ENCODE measurements around the genes ARHGAP33, PRODH2 and CLIP3.

DNA sequence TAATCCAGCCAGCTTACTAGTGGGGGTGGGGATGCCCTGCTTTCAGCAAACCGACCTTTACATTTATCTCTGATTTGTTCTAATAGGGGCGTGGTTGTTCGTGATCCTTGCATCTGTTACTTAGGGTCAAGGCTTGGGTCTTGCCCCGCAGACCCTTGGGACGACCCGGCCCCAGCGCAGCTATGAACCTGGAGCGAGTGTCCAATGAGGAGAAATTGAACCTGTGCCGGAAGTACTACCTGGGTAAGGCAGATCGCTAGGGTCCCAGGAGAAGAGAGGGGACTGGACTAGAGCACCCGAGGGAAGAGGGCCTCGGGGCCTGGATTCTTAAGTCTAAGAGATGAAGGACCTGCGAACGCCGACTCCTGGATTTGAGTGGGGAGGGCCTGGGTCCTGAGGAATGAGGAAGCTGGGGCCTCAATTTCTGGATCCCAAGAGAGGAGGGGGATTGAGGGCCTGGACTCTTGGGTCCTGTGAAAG is 338 bp downstream of the PSENEN start:
- PRO-cap: no peak

- PRO-cap: no peak
Measured at GRCh38 chr19:35750152-35750848, 1.9 kb downstream of the LIN37 start.

DNA sequence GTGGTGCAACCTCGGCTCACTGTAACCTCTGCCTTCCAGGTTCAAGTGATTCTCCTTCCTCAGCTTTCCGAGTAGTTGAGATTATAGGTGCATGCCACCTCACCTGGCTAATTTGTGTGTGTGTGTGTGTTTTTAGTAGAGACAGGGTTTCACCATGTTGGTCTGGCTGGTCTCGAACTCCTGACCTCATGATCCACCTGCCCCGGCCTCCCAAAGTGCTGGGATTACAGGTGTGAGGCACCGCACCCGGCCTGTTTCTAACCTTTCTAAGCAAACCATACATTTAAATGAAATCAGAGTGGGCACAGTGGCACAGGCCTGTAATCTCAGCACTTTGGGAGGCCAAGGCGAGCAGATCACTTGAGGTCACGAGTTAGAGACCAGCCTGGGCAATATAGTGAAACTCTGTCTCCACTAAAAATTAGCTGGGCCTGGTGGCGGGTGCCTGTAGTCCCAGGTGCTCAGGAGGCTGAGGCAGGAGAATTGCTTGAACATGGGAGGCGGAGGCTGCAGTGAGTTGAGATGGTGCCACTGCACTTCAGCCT is 3.2 kb upstream of the ARHGAP33 start:
- PRO-cap: no peak

DNA sequence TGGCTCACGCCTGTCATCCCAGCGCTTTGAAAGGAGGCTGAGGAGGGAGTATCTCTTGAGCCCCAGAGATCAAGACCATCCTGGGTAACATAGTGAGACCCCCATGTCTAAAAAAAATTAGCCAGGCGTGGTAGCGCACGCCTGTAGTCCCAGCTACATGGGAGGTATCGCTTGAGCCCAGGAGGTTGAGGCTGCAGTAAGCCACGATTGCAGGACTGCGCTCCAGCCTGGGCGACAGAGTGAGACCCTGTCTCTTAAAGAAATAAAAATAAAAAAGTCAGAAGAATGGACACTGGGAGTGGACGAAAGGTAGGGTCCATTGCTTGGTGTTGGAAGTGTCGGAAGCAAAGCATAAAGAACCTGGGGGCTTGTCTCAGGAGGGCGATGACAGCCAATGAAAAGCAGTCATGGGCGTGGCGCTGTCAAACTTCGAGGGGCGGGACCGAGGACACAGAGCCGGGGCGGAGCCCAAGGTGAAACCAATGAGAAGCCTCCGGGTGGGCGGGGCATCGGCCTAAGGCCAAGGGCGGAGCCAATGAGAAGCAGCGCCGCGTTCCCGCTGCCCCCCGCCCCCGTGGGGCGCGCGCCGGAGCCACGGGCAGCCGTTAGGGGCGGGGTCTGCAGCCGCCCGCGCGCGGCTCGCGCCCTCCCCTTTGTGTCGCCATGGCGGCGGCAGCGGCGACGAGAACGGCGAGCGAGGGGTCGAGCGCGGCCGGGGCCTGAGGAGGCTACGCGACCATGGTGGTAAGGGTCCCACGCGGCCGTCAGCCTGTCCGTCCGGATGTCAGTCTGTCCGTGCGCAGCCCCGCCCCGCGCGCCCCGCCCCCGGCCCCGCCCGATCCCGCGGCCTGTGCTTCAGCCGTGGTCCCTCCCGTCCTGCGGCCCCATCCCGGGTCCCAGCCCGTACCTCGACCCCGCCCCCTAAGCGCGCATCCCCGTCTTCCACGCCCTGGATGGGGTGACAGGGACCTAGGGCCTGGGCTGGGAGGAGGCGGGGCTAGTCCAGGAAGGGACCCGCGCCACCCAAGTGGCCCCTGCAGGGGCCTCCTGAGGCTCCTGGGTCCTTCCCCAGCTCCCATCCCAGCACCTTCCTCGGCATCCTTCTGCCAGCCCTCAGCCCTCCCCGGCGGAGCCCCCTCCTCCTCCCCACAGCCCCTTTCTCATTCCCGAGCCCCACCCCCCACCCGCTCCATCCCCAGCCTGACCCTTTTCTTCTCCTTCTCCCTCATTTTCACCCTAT is at the start of gene ARHGAP33:
Gene ARHGAP33, plus strand, starts transcription at position 644 of the 1,240 bp plus-strand sequence.
- PRO-cap: bidirectional peak, plus-strand start at position 656 of the sequence, minus-strand start at position 351 of the sequence; bidirectional peak, plus-strand start at position 1,000 of the sequence, minus-strand start at position 896 of the sequence; bidirectional peak, plus-strand start at position 1,050 of the sequence, minus-strand start at position 1,105 of the sequence

DNA sequence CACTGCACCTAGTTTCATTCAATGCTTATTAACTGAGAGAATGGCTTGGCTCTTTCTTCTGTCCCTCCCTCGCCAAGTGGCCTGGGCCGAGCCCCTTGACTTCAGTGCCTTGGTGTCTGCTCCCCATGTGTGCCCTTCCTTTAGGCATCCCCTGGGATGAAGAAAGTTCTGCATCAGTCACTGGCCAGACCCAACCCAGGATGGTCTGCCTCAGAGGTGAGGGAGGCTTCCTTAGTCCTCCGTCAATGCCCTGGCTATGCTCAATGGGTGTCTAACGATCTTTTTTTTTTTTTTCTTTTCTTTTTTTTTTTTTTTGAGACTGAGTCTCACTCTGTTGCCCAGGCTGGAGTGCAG is 13.7 kb downstream of the PRODH2 start:
- PRO-cap: no peak

DNA sequence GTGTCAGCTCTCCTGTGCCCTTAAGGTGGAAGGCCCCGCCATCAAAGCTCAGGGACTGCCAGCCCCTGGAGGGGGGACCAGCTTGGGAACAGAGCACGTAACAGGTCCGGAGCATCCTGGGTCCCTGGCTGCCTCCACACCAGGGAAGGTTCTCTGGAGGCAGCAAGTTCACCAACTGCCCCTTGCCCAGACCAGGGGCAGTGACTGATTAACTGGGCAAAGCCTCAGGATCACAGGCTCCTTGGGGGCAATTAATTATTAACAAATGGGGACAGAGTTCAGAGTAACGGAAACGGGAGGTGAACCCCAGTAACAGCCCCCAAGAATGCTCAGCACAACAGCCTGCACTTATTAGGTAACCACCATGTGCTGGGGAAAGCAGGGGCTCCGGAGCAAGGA is at the start of gene PRODH2:
Gene PRODH2, minus strand, starts transcription at position 155 of the 399 bp plus-strand sequence.
- PRO-cap: no peak

DNA sequence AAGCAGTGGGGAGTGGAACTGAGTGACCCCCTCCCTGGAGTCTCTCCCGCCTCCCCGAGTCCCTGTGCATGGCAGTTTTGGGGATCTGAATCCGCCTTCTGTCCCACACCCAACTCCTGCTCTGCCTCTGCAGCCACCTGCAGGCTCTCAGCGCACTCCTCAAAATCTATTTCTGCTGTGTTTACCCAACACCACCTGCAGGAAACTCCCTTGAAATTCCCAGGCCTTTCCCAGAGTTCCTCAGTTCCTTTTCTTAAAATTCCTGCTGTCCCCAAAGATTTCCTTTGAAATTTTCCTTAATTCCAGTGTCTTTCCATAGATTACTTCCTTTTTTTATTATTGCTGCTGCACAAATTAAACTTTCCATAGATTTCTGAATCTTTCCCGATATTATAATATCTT is 6.0 kb downstream of the NPHS1 start:
- PRO-cap: no peak

DNA sequence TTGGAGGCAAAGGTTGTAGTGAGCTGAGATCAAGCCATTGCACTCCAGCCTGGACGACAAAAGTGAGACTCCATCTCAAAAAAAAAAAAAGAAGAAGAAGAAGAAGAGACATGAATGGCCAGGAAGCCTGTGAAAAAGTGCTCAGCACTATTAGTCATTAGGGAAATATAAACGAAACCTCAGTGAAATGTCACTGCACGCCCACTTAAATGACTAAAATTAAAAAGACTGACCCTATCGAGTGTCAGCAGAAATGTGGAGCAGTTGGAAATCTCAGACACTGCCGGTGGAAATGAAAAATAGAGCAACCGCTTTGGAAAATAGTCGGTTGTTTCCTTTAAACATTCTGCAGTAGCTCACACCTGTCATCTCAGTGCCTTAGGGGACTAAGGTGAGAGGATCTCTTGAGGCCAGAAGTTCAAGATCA is 5.5 kb upstream of the TYROBP start:
- PRO-cap: no peak

GRCh38 chr19:35931135-35932283 is 4.7 kb upstream of the LRFN3 start:
- PRO-cap: bidirectional peak, plus-strand start at chr19:35931381, minus-strand start at chr19:35931477

GRCh38 chr19:36009068-36009577 is 510 bp upstream of the SYNE4 start:
- PRO-cap: unidirectional peak, plus-strand start at chr19:36009292; bidirectional peak, plus-strand start at chr19:36009519, minus-strand start at chr19:36009340

DNA sequence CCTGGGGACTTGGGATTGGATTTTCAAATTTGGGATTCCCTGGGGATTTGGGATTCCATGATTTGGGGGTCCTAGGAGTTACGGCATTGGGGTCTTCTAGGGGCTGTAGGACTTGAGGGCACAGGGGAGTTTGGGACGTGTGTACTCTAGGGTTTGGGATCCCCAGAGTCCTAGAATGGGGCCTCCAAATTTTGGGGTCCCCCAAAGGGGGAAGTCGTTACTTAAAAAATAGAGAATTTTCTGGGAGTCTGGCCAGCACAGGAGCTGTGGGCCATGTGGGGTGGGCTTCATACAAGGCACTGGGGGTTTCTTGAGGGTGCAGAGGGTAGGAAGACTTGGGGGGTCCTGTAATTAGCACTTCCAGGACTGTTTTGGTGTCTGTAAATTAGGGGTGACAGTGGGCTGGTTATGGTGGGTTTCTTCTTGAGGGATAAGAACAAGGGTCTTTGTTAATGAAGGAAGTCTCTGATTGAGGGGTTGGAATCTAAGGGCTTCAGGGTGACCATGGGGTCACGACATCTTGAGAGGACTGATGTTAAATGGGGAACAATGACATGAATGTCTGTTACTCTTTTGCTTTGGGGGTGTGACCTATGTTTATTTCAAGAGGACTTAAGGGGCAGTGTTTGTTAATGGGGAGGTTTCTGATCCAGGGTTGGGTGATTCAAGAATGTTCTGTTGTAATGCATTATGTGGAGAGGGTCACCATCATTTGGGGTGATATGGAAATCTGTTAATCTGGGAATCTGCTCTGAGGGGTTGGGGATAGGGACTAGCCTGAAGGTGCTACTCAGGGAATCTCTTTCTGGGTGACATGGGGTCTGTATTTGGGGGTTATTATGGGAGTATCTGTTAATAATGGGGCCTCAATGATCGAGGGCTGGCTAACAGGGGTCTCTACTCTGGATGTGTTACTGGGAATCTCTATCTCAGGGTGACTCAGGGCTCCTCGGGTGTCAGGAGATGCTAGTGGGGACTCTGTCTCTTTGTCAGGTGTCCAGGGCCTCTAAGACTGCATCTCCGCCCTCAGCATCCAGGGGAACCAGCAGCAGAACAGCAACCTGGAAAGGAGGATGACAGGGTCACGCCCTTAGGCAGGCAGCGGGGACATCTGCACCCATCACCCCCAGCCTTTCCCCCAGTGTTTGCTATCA is 1.5 kb upstream of the ALKBH6 start:
- PRO-cap: no peak

GRCh38 chr19:36032088-36033190 is at the start of gene CLIP3:
Gene CLIP3 (minus strand): TSS chr19:36032873.
- PRO-cap: bidirectional peak, plus-strand start at chr19:36032996, minus-strand start at chr19:36032848

DNA sequence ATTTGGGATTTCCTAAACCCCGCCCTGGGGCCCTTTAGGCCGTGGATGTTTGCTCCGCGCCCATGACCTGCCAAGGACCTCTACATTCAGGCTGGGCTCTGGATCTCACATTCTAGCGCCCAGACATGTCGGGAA is 561 bp downstream of the CAPNS1 start:
- PRO-cap: bidirectional peak, plus-strand start at position 63 of the sequence, minus-strand start outside the sequence

- PRO-cap: no peak
Measured at GRCh38 chr19:36215606-36215923, 659 bp downstream of the ZNF146 start.

DNA sequence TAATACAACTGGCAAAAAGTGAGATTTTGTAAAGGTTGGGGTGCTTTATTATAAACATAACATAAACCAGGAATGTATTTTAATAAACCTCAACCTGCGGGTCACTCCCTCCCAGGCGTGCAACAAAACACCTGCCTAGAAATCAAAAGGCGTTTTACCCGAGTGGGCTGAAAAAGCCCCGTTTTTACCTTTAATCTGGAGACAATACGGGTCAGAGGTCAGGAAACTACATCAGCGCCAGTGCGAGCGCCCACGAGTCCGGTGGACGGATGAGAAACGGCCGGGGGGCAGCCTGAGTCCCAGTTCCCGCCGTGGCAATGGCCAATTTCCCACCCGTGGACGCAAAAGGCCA is 47.8 kb downstream of the ZFP14 start:
- PRO-cap: no peak

DNA sequence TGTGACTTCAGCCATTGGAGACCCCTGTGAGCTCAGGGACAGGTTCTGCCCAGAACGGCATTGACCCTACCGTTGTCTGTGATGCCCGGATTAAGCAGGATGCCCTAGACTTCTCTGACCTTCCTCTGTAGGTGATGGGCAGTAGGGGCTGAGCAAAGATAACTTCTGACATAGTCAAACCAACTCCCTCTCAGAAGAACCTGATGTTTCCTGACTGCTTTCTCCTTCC is 835 bp downstream of the ZNF345 start:
- PRO-cap: no peak

DNA sequence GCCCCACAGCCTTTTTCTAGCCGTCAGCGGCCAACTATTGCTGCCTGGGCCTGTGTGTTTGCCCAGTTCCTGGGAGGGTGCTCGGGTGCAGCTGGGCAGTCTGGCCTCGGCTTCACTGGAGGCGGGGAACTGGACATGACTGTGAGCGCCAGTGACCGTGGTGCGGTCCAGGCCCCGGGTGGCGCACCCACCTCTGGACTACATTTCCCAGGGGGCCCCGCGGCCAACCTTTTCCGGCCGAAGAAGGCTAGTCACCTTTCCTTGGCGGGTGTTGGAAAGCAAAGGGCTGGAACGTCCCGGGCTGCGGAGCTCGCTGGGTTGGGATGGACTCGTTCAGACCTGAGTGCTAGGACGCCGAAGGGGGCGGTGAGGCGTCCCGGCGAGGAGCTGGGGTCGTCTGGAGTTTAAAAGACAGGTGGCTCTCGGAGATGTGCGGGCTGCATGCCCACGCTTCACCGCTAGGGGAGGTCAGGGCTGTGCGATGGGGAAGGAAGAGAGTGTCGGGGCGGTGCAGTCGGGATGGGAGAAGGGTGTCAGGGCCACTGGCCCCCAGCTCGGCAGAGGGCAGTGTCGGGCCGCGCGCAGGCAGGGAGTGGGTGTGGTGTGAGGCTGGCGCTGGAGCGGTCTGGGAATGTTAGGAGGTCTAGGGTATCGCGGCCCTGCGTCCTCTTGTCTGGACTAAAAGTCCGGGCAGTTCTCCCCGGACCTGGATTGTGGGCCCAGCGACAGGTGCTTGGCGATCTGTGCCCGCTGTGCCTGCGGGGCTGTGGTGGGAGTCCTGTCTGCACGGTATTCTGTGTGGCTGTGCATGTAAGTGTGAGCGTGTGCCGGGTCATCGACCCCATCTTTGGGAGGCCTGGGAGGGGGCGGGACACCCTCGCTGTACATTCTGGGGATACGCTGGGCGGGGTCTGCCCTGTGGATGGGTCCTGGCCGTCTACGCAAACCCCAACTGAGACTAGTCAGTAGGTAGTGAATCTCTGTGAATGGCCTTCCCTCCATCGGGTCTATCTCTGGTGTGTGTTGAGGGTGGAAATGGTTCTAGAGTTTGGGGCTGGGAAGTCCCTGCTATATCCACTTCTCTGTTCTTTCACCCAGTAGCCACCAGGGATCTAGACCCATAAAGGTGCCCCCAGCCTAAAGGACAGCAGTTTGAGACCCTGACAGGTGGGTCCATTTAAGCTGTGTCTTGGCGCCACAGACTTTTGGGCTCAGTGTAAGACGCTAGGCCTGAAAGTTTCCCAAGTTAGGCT is 57.2 kb downstream of the ZNF568 start:
- PRO-cap: no peak

DNA sequence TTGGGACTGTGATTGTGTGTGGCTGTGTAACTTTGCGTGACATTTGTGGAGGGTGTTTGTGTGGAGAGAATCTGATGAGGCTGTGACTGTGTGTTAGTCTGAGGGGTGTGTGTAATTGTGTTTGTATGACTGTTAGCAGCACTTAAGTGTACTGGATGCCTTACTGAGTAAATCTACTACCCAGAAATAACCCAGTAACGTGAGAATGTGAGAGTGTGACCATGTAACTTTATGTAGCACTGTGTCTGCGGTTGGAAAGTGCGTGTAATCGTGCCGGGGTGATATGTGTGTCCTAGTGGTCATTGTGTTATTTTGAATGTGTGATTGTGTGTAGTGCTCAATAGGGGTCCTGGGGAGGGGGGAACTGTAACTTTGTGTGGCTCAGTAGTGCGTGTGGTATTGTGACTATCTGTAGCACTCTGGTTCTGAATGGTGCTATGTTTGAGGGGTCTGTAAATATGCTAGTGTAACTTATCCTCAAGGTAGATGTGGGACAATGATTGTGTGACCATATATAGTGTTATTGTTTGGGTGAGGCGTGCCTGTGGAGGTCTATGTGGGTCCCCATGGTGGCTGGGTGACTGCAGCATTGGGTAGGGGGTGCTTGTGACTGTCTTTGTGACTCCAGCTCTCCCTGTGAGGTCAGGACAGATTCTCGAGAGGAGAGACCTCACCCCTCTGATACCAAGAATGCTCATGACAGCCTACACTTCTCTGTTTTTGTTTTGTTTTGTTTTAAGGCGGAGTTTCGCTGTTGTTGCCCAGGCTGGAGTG is 709 bp downstream of the ZNF383 start:
- PRO-cap: no peak

GRCh38 chr19:37979642-37980233 is 72.7 kb downstream of the SIPA1L3 start:
- PRO-cap: no peak

GRCh38 chr19:37997870-37998405 is 90.9 kb downstream of the SIPA1L3 start:
- PRO-cap: no peak